Measurements from ENCODE around the gene CCDC88C.

- RAMPAGE, long total RNA: no peak
- RRBS, 2 experiments: no CpG with 5 or more reads among the region's 12 CpGs
CAGE:
- cytosol, long polyA minus RNA: no peak
- cytosol, long polyA plus RNA: no peak
- long polyA plus RNA: no peak
- nucleolus, long total RNA: no peak
- nucleus, long polyA plus RNA: no peak
- nucleus, long total RNA: no peak
Observed at GRCh38 chr14:90510010-90510818, 113.4 kb downstream of the CALM1 start.

- RAMPAGE, long total RNA: no peak
- RRBS, 2 experiments: no CpG with 5 or more reads among the region's 5 CpGs
CAGE:
- cytosol, long polyA minus RNA: no peak
- cytosol, long polyA plus RNA: no peak
- long polyA plus RNA: no peak
- nucleolus, long total RNA: no peak
- nucleus, long polyA plus RNA: no peak
- nucleus, long total RNA: no peak
Observed at GRCh38 chr14:90517694-90517946, 120.8 kb downstream of the CALM1 start.

- RAMPAGE, long total RNA: no peak
- RRBS, 2 experiments: 63 to 87% methylated on average over 3 of the region's 4 CpGs
CAGE:
- cytosol, long polyA minus RNA: no peak
- cytosol, long polyA plus RNA: no peak
- long polyA plus RNA: no peak
- nucleolus, long total RNA: no peak
- nucleus, long polyA plus RNA: no peak
- nucleus, long total RNA: no peak
Observed at GRCh38 chr14:90739349-90739764, 76.9 kb downstream of the TTC7B start.

- RAMPAGE, long total RNA: no peak
- RRBS, 2 experiments: 43 to 46% methylated on average over 3 of the region's 8 CpGs
CAGE:
- cytosol, long polyA minus RNA: no peak
- cytosol, long polyA plus RNA: no peak
- long polyA plus RNA: no peak
- nucleolus, long total RNA: no peak
- nucleus, long polyA plus RNA: no peak
- nucleus, long total RNA: no peak
Observed at GRCh38 chr14:90795694-90796257, 20.5 kb downstream of the TTC7B start.

GRCh38 chr14:90838900-90839838 lies 22.9 kb upstream of the TTC7B start:
- RAMPAGE, long total RNA: no peak
- RRBS, 2 experiments: no CpG with 5 or more reads among the region's 14 CpGs
CAGE:
- cytosol, long polyA minus RNA: no peak
- cytosol, long polyA plus RNA: no peak
- long polyA plus RNA: no peak
- nucleolus, long total RNA: no peak
- nucleus, long polyA plus RNA: no peak
- nucleus, long total RNA: no peak

DNA sequence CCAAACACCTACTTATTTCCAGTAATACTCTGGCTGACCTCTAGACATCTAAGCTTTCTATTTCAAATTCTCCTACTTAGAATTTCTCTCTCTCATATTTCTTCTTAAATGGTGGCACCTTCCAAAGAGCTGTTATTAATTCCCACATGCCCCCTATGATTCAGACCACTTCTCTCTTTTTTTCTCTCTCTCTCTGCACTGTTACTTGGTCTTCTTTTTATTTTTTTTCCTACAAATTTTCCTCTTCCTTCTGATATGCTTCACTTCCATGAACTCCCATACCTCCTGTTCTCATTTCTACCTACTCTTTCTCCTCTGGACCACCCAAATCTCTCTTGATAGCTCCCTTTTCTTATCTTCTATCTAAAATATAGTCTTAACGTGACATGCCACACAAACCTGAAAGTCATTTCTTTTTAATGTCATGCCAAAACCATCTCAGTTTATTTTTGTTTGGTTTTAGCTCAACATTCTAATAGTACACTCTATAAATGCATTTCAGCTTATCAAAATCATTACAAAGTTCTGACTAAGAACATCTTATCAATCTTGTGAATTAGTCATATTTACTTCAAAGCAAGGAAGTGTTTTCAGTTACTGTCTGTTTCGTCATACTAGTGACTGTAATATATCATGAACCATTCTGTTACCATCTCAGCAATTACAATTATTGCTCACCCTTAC lies 90.6 kb downstream of the RPS6KA5 start:
- RAMPAGE, long total RNA: no peak
- RRBS, 2 experiments: no CpG with 5 or more reads among the region's 2 CpGs
CAGE:
- cytosol, long polyA minus RNA: no peak
- cytosol, long polyA plus RNA: no peak
- long polyA plus RNA: no peak
- nucleolus, long total RNA: no peak
- nucleus, long polyA plus RNA: no peak
- nucleus, long total RNA: no peak

- RAMPAGE, long total RNA: no peak
- RRBS, 2 experiments: no CpG with 5 or more reads among the region's 2 CpGs
CAGE:
- cytosol, long polyA minus RNA: no peak
- cytosol, long polyA plus RNA: no peak
- long polyA plus RNA: no peak
- nucleolus, long total RNA: no peak
- nucleus, long polyA plus RNA: no peak
- nucleus, long total RNA: no peak
Observed at GRCh38 chr14:91009094-91009489, 51.3 kb downstream of the RPS6KA5 start.

- RAMPAGE, long total RNA: no peak
- RRBS, 2 experiments: no CpG with 5 or more reads among the region's 6 CpGs
CAGE:
- cytosol, long polyA minus RNA: no peak
- cytosol, long polyA plus RNA: no peak
- long polyA plus RNA: no peak
- nucleolus, long total RNA: no peak
- nucleus, long polyA plus RNA: no peak
- nucleus, long total RNA: no peak
Observed at GRCh38 chr14:91022866-91023318, 37.5 kb downstream of the RPS6KA5 start.

DNA sequence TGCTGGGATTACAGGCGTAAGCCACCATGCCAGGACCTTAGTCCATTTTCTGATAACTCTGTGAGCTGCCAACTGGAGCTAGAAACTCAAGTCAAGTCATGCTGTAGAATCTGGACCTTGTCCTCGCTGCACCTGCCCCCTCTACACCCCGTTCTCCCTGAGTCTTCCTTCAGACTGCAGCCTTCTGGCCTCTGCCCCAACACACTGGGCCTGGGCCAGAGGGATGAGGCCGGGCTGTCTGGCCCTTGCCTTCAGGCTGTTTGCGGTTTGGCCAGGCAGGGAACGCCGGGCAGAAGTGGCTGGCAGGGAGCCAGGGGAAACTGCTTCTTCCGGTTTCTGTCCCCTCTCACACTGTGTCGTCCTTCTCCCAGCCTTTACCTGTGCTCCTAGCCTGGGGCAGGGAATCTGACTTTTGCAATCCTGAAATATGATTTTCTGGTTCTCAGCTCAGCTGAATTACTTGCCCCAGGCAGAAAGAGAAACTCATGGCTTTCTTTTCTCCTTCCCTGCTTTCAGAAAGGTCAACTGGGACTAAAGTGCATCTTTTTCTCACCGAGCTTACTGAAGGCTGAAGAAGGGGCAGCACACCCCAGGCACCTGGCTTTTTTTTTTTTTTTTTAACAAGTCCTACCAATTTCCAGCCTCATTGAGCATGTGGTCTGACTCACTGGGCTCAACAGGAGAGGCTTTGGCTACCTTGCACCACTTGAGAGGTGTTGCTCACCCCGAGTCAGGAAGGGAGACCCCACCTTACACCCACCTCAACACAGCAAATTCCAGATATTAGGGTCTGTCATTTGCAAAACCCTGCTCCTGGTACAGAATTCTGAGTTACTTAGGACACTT lies 13.7 kb downstream of the DGLUCY start:
- RAMPAGE, long total RNA: no peak
- RRBS, 2 experiments: 93 to 97% methylated on average over 4 of the region's 11 CpGs
CAGE:
- cytosol, long polyA minus RNA: no peak
- cytosol, long polyA plus RNA: no peak
- long polyA plus RNA: no peak
- nucleolus, long total RNA: no peak
- nucleus, long polyA plus RNA: no peak
- nucleus, long total RNA: no peak

DNA sequence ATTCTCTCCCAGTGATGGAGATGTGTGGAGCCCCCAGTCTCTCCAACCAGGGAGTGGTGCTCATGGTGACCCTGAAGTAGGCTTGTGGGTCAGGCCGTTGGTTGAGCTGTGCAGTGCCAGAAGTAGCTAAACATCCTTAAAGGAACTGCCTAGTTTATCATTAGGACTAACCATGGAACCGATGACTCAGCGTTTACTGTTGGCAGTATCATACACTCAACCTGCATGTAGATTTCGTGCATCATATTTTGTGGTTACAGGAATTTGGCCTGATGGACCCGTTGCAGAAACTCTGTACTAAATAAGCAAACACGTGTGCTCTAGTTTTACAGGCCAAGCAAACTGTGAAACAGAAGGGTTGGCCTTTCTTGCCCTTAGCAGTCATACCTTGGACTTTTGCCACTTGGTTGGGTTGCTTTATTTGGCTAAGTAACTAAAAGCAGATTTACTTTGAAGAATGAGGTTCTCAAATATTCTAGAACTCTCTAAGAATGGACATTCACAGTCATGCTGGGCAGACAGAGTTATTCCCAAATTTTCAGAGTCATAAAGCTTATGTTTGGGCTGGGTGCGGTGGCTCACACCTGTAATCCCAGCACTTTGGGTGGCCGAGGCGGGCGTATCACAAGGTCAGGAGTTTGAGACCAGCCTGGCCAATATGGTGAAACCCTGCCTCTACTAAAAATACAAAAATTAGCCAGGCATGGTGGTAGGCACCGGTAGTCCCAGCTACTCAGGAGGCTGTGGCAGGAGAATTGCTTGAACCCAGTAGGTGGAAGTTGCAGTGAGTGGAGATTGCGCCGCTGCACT lies 35.7 kb downstream of the DGLUCY start:
- RAMPAGE, long total RNA: no peak
- RRBS, 2 experiments: no CpG with 5 or more reads among the region's 13 CpGs
CAGE:
- cytosol, long polyA minus RNA: no peak
- cytosol, long polyA plus RNA: no peak
- long polyA plus RNA: no peak
- nucleolus, long total RNA: no peak
- nucleus, long polyA plus RNA: no peak
- nucleus, long total RNA: no peak

- RAMPAGE, long total RNA: no peak
- RRBS, 2 experiments: no CpG with 5 or more reads among the region's 6 CpGs
CAGE:
- cytosol, long polyA minus RNA: no peak
- cytosol, long polyA plus RNA: no peak
- long polyA plus RNA: no peak
- nucleolus, long total RNA: no peak
- nucleus, long polyA plus RNA: no peak
- nucleus, long total RNA: no peak
Observed at GRCh38 chr14:91222019-91222540, 22.4 kb downstream of the GPR68 start.

DNA sequence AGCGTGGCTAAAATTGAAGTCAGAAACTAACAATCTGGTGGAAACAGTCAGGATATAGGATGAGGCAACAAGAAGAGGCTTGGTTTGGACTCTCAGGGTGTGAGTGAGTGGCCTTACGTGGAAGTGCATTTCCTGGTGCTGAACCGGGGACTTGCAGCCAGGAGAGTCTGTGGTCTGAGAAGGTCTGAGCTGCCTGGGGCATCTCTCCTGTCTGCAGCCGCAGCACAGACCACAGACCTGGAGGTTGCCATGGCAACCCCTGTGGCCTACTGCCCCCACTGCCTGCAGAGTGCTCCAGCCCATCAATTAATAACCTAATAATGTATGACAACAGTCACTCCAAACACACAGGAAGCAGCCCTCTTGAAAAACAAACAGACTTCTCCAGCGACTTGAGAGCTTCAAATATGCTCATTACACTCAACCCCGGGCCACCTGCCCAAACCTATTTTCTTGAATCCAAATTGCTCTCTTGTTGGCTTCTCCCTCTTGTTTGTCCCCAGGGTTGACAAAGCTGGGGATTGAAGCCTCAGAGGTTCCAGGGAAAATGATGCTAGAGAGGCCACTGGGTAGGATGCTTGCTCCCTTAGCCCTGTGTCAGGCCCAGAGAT lies 5.7 kb upstream of the GPR68 start:
- RAMPAGE, long total RNA: no peak
- RRBS, 2 experiments: no CpG with 5 or more reads among the region's 6 CpGs
CAGE:
- cytosol, long polyA minus RNA: no peak
- cytosol, long polyA plus RNA: no peak
- long polyA plus RNA: no peak
- nucleolus, long total RNA: no peak
- nucleus, long polyA plus RNA: no peak
- nucleus, long total RNA: no peak

DNA sequence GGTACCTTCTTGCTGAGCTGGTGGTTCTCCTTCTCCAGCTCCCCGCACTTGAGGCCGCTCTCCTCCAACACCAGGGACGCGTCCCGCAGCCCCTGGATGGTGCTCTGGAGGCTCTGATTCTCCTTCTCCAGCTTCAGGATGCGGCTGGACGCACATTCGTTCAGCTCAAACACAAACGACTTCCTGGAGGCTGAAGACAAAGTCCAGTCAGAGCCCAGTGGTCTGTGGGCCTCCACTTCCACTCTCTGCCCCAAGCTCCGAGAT lies 76.5 kb upstream of the GPR68 start:
- RAMPAGE, long total RNA: no peak
- RRBS, 2 experiments: no CpG with 5 or more reads among the region's 10 CpGs
CAGE:
- cytosol, long polyA minus RNA: no peak
- cytosol, long polyA plus RNA: no peak
- long polyA plus RNA: no peak
- nucleolus, long total RNA: no peak
- nucleus, long polyA plus RNA: no peak
- nucleus, long total RNA: no peak

DNA sequence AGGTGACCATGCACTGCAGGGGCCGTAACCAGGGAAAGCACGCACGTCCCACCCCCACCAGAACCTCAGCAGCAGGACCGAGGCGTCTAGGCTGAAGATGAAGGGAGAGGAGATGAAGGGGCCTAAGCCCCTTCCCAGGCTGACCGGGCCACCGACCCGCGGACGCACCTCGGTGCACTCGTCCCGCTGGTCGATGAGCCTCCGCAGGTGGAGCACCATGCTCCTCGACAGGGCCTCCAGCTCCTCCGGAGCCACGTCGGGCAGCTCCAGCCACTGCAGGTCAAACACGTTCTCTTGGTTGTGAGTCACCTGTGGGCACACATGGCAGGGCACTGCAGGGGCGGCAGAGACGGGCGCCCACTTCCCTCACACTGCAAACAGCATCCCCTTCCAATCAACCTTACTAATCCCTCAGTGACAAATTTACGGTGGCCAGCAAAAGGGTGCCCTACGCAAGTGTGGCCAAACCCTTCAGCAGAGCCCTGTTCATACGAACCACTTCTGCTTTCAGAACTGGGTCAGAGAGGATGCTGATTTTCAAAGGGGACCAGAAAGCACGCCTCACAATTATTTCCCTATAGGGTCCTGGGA lies 77.8 kb downstream of the CCDC88C start:
- RAMPAGE, long total RNA: no peak
- RRBS, 2 experiments: 93% methylated on average over 8 of the region's 27 CpGs; no CpG with 5 or more reads in 1 of the 2 experiments
CAGE:
- cytosol, long polyA minus RNA: no peak
- cytosol, long polyA plus RNA: no peak
- long polyA plus RNA: no peak
- nucleolus, long total RNA: no peak
- nucleus, long polyA plus RNA: no peak
- nucleus, long total RNA: no peak

- RAMPAGE, long total RNA: no peak
- RRBS, 2 experiments: 88 to 98% methylated on average over 2 of the region's 8 CpGs
CAGE:
- cytosol, long polyA minus RNA: no peak
- cytosol, long polyA plus RNA: no peak
- long polyA plus RNA: no peak
- nucleolus, long total RNA: no peak
- nucleus, long polyA plus RNA: no peak
- nucleus, long total RNA: no peak
Observed at GRCh38 chr14:91352632-91353038, 65.0 kb downstream of the CCDC88C start.

- RAMPAGE, long total RNA: no peak
- RRBS, 2 experiments: no CpG with 5 or more reads among the region's 16 CpGs
CAGE:
- cytosol, long polyA minus RNA: no peak
- cytosol, long polyA plus RNA: no peak
- long polyA plus RNA: no peak
- nucleolus, long total RNA: no peak
- nucleus, long polyA plus RNA: no peak
- nucleus, long total RNA: no peak
Observed at GRCh38 chr14:91360982-91361641, 56.5 kb downstream of the CCDC88C start.

DNA sequence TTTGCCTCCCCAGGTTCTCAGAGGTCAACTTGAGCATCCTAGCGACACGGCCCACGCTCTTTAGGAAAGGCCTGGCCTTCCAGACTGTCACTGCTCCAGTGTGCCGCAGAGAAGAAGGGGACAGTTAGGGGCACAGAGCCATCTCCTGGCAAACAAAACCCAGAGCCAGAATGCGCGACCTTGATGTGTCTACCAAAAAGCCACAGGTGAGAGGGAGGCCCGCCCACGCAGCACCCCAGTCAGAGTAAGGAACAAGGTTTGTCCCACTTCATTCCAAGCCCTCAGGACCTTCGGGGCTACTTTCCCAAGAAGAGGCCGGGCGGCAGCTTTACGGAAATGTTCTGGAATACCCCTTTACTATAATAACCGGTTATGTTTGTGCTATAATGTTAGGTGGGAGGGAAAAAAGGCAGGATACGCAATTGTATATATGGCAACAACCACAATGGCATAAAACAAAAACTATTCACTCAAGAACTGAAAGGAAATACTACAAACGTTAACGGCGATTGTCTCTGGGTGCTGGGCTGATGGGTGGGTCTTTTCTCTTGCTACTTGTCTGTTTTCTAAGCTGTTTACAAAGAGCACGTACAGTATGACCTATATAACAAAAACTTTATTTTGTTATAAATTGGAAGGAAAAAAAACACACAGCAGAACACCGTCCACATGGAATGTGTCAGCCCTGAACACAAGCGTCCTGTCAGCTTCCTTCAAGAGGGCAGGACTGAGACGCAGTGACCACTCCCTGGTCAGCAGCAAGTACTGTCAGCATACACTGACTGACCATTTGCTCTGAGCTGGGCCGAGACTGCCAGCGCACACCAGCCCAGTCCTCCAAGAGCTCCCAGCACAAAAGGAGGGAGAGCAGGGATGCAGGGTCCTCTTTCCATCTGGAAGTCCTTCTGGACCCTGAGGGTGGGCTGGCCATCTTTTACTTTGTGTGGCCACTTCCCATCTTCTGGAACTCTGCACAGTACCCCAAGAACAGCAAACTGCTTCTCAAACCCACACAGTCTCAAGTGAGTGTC lies 12.2 kb downstream of the CCDC88C start:
- RAMPAGE, long total RNA: no peak
- RRBS, 2 experiments: 89% methylated on average over 3 of the region's 23 CpGs; no CpG with 5 or more reads in 1 of the 2 experiments
CAGE:
- cytosol, long polyA minus RNA: no peak
- cytosol, long polyA plus RNA: no peak
- long polyA plus RNA: no peak
- nucleolus, long total RNA: no peak
- nucleus, long polyA plus RNA: no peak
- nucleus, long total RNA: no peak

DNA sequence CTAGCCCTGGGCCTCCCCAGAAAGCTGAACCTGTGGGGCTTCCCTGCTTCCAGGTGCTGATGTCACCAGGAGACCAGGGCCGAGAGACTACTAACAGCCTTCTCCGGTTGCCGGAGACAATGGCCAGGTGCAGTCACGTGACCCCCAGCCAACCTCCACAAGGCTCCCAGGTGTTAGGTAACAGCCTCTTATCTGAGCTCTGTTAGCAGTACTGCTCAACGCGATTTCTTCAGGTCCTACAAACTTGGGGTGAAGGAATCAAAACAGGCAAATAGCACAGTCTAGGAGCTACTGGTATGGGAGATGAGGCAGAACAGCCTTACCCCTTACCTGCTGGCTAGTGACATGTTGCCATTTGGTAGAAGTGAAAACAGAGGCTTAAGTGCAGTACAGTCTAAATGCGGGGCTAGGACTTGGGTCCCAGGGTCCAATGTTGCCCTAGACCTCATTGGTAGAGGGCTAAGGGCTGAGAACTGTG lies 3.9 kb downstream of the CCDC88C start:
- RAMPAGE, long total RNA: no peak
- RRBS, 2 experiments: no CpG with 5 or more reads among the region's 7 CpGs
CAGE:
- cytosol, long polyA minus RNA: no peak
- cytosol, long polyA plus RNA: no peak
- long polyA plus RNA: no peak
- nucleolus, long total RNA: no peak
- nucleus, long polyA plus RNA: no peak
- nucleus, long total RNA: no peak

DNA sequence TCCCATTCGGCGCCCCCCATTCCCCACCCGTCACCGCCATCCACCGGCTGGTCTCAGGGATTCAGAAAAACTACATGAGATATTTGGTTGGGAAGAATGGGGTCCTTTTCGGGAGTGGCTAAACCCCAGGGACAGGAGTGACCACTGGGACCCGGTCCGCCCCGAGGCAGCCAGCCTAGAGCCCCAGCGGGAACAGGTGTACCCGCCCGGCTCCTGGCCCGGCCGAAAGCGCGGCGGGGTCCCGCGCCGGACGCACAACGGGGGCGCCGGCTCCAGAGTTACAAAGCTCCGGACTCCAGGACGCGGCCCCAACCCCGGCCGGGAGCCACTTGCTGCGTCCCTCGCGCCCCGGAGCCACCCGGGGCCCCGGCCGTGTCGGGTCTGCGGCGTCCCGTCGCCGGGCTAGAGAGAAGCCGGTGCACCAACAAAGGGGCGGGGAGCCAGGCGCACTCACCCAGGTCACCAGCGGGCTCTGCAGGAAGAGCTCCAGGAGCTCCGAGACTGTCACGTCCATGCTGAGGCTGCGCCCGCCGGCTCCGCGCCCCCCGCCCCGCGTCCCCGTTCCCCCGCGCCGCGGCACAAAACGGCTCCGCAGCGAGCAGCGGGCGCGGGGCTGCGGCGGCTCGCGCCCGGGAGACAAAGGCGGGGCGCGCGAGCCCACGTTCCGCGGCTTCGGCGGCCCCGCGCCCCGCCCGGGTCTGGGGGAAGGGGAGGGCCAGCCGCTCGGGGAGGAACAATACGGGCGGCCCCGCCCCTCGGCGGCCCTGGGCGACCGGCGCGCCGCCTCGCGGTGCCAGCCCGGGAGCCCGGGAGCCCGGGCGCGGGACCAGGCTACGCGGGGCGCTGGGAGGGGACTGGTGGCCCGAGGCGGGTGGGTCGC lies at the start of gene CCDC88C:
Gene CCDC88C (minus strand): TSS at position 644 of the 880 bp plus-strand sequence.
- RAMPAGE, long total RNA: no peak
- RRBS, 2 experiments: under 1% methylated on average over 38 to 49 of the region's 110 CpGs
CAGE:
- cytosol, long polyA minus RNA: no peak
- cytosol, long polyA plus RNA: start-site peak on the minus strand centred at position 531 of the sequence, 233 bp wide, 87 and 90 reads in 2 replicates
- long polyA plus RNA: start-site peak on the minus strand centred at position 534 of the sequence, 314 bp wide, 52 and 210 reads in 2 replicates
- nucleolus, long total RNA: start-site peak on the minus strand centred at position 529 of the sequence, 238 bp wide, 232 reads
- nucleus, long polyA plus RNA: start-site peak on the minus strand centred at position 527 of the sequence, 301 bp wide, 165 and 184 reads in 2 replicates
- nucleus, long total RNA: no peak

DNA sequence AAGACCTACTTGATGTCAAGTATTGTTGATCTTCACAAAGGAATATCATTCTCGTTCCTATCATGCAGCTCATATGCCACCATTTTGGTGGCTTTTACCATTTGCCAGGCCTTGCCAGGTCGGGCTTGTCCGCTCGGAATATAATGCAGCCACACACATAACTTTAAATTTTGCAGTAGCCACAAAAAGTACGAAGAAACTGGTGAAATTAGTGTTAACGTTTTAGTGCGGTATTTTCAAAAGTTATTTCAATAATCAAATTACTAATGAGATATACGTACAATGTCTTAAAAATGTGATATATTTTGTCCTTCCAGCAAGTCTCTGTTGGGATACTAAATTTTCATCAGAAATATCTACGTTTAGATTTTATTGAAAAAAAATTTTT lies 1.1 kb upstream of the PPP4R3A start:
- RAMPAGE, long total RNA: no peak
- RRBS, 2 experiments: no CpG with 5 or more reads among the region's 9 CpGs
CAGE:
- cytosol, long polyA minus RNA: no peak
- cytosol, long polyA plus RNA: no peak
- long polyA plus RNA: no peak
- nucleolus, long total RNA: no peak
- nucleus, long polyA plus RNA: no peak
- nucleus, long total RNA: no peak

Data from GM12878 (cell line).